Thyroid gland (tissue), 7 donors: ENCODE measurements around the gene SPATA2.

- PRO-cap, 2 experiments, result no peak in any of the 2 experiments
- RAMPAGE, long total RNA, 5 experiments, result no peak in any of the 5 experiments
These were observed 37.3 kb downstream of the KCNB1 start for GRCh38 chr20:49445233-49445476.

DNA sequence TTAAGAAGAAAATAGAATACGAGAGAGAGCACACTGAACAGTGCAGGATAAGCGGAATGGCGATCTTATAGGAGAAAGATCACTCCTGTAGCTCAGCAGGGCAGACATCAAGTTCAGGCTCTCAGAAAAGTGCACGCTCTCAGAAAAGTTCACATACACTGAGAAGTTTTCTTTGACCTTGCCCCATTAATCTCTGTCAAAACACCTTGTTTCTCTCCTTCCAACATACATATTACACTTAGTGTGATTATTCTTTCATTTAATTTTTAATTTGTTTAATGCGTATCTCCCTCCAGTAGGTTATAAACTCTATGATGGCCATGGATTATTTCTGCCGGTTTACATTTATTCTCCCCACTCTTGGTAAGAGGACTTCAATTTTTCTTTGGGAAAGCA, 16.2 kb downstream of the KCNB1 start:
- PRO-cap, 2 experiments, result no peak in any of the 2 experiments
- RAMPAGE, long total RNA, 5 experiments, result no peak in any of the 5 experiments

DNA sequence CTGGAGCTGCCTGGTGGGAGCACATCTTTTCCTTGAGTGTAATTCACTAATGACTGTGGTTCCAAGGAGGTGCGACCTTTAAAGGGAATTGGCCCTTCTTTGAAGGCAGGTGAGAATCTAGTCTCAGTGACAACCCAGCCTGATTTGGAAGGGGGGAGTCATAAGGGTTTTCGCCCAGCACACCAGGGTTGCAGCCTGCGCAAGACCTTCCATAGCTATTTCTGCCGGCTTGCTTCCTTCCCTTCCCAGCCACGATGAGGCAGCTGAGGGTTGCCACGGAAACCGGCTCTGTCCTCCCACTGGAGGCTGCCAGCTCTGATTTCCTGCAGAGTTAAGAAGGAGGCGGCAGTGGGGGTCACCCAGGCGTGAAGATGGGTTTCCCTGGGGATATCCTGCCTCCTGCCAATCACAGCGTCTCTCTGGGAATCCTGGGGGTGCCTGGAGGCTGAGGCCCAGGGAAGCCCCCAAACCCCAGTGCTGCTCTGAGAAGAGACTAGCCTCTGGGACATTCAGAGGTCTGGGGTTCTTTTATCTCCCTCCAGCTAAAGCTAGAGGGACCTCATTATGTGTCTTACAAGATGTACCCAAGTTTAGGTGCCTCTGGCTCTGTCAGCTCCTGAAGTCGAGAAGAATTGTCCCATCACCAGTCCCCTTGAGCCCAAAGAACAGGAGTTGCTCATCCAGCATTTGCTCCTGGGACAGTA, 23.1 kb upstream of the KCNB1 start:
- PRO-cap, 2 experiments, result no peak in any of the 2 experiments
- RAMPAGE, long total RNA, 5 experiments, result no peak in any of the 5 experiments

DNA sequence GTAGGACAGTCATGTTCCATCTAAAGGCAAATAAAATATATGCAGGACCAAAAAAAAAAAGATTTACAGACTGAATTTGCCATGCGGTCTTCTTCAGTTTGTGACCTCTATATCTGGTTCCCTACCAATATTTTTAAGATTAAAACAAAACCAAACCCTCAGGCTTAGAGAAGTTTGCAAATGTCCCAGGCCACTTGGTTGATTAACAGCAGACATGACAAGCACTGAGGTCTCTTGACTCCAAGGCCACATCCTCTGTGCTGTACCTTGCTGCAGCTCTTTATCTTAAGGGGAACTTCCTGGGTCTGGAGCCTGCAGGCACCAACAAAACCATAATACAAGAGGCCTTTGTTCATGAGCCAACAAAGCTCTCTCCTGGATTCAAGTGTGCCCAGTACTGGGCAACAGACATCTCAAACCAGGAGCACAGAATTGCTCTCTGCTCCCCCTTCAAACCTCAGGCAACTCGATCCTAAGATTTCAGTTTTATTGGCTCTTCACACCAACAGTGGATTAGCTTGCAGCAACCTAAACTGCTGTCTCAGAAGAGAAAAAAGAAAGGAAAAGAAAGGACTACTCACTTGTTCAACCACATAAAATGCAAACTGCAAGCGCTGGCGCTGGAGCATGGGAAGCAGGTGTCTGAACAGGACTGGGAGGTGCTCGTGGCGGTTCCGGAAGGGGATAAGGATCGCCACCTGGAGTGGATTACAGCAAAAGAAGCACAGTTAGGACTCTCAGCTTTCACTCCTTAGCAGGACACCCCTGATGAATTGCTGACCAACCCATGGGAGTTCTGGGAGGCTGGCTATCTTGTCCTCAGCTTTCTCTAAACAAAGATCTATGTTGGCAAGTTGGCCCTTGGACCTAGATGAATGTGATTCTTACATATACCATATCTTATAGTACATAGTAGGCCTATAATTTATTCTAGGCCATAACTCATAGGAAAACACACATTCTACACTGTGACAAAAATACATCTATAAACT, 71.5 kb downstream of the B4GALT5 start:
- PRO-cap, 2 experiments, result no peak in any of the 2 experiments
- RAMPAGE, long total RNA, 5 experiments, result no peak in any of the 5 experiments

DNA sequence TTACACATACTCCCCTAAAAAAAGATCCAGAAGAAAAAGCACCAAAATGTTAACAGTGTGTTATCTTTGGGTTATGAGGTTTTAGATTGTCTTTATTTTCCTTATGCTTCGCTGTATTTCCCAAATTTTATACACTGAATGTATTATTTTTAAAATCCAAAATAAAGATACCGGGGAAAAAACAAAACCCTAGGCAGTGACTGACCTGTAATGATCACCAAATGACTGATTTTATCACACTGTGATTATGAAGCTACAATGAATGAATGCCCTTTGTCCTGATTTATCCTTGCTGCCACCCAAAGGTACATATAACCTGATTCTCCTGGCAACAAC, 22.0 kb downstream of the B4GALT5 start:
- PRO-cap, 2 experiments, result no peak in any of the 2 experiments
- RAMPAGE, long total RNA, 5 experiments, result no peak in any of the 5 experiments

- PRO-cap, 2 experiments, result no peak in any of the 2 experiments
- RAMPAGE, long total RNA, 5 experiments, result no peak in any of the 5 experiments
These were observed 8.5 kb downstream of the B4GALT5 start for GRCh38 chr20:49704953-49705898.

DNA sequence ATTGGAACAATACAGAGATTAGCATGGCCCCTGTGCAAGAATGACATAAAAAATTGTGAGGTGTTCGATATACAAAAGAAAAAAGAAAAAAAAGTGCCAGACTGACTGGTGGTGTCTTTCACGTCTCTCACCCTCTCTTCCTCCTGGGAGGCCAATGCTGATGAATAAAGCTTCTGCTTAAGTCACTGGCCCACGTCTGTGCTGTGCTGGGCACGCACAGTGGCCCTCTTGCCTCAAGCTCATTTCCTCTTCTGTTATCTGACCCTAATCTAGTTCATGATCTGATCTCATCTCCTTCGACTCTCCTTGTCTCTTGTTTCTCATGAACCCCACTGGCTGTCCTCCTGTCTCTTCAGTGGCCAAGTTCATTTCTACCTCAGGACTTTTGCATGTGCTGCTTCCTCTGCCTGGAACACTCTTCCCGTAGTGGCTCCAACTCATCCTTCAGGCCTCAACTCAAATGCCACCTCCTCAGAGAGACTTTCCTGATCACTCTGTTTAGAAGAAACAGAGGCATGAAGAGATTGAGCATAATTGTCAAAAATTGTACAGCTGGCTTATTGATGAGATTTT, 17.7 kb upstream of the SLC9A8 start:
- PRO-cap, 2 experiments, result no peak in any of the 2 experiments
- RAMPAGE, long total RNA, 5 experiments, result no peak in any of the 5 experiments

DNA sequence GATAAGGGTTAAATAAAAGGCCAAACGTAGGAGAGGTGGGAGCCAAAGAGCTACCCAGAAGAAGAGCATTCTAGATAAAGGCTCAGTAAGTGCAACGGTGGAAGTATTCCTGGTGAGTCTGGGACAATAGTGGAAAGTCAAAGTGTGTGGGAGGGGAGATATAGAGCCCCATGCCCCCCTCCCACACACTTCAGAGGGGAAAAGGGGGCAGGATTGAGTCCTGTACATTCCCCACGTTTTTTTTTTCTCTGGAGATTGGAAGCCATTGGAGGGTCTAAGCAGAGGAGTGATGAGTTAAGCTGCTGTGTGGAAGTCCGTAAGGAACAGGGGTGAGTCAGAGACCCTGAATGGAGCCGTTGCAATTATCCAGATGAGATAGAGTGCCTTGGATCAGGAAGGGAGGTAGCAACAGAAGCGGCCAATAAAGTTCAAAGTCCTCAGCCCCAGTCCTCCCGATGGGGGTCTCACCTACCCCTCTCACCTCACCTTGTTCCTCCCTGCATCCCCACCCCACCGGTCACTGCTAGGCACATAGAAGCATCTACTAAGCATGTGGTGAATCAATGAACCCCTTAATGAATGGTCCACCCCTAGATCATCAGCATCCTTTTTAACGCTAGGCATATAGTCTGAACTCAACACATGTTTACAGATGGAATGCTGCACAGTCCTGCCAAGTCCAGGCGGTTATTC, 726 bp upstream of the SLC9A8 start:
- PRO-cap, 2 experiments, result no peak in any of the 2 experiments
- RAMPAGE, long total RNA, 5 experiments, result no peak in any of the 5 experiments

- PRO-cap, 2 experiments, result no peak in any of the 2 experiments
- RAMPAGE, long total RNA, 5 experiments, result no peak in any of the 5 experiments
These were observed 19.1 kb downstream of the SPATA2 start for GRCh38 chr20:49896077-49896709.

DNA sequence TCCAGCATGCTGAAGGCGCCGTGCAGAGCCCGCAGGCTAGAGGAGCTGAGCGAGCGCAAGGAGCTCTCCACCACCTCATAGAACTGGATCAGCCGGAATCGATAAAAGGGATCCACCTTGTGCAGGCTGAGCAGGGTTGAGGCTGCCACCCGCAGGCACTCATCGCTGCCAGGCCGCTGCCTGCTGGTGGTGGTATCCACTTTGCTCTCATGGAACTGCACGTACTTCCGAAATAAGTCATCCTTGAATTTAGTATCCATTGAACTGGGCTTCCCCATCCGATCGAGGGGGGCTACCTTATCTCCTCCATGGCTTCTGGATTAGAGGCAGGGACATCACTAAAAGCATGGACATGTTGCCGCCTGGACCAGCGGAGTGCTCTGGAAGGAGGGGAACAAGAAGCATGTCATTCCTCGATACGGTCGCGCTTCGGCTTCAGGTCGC, 7.1 kb downstream of the SPATA2 start:
- PRO-cap, 2 experiments, result no peak in any of the 2 experiments
- RAMPAGE, long total RNA, 5 experiments, result no peak in any of the 5 experiments

- PRO-cap, 2 experiments, result peak in 2 of 2 experiments; most common plus-strand start chr20:49915822 (in 2); most common minus-strand start chr20:49915492 (in 2)
- RAMPAGE, long total RNA, 5 experiments, result start-site peak on the minus strand in 3 of 5 experiments, at chr20:49915480-49915542 at its widest, 41 to 78 reads per replicate
These were observed at the start of gene SPATA2 for GRCh38 chr20:49915225-49916179. TSS of gene SPATA2 (minus strand) at chr20:49915529.

DNA sequence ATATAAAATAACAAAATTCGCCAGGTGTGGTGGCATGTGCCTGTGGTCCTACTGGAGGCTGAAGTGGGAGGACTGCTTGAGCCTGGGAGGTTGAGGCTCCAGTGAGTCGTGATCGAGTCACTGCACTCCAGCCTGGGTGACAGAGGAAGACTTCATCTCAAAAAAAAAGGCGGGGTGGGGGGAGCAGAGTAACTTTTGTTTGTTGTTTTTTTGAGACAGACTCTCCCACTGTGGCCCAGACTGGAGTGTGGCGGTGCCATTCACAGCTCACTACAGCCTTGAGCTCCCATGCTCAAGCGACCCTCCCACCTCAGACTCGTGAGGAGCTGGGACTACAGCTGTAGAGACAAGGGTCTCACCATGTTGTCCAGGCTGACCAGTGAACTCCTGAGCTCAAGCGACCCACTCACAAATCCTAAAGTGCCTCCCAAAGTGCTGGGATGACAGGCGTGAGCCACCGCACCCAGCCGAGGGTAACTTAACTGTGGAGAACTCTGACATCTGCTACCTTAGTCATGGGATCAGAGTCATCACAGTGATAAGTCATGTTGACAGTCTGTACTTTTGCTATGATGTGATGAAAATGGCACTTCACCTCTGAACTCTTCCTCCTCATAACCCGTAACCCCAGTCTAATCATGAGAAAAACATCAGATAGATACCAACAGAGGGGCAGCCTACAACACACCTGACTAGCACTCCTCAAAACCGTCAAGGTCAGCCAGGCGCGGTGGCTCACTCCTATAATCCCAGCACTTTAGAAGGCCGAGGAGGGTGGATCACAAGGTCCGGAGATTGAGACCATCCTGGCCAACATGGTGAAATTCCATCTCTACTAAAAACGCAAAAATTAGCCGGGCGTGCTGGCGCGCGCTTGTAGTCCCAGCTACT, 16.4 kb downstream of the PEDS1 start:
- PRO-cap, 2 experiments, result no peak in any of the 2 experiments
- RAMPAGE, long total RNA, 5 experiments, result no peak in any of the 5 experiments

- PRO-cap, 2 experiments, result no peak in any of the 2 experiments
- RAMPAGE, long total RNA, 5 experiments, result no peak in any of the 5 experiments
These were observed 740 bp downstream of the PEDS1 start for GRCh38 chr20:50152818-50153147.

DNA sequence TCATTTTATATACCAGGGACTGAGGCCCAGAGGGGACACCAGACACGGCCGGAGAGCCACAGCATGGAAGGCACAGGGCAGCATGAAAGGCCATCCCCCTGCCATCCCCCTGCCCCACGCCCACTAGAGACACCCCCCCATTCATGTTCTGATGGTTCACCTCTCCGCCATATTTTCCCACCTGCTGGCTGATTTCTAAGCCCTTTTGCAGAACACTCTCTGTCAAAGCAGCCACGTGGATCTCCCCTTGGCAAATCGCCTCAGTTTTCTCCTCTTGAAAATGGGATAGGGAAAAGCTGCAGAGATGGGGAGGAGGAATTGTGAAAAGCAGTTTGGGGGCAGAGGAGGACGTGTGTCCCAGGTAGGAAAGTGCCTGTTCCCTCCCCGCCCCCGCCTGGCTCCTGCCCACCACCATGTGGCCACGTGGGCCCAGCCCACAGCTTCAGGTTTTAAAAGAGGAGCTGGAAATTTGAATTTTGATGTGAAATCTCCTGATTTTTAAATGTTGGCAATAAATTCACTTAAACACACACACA, 3.7 kb upstream of the CEBPB start:
- PRO-cap, 2 experiments, result no peak in any of the 2 experiments
- RAMPAGE, long total RNA, 5 experiments, result no peak in any of the 5 experiments

DNA sequence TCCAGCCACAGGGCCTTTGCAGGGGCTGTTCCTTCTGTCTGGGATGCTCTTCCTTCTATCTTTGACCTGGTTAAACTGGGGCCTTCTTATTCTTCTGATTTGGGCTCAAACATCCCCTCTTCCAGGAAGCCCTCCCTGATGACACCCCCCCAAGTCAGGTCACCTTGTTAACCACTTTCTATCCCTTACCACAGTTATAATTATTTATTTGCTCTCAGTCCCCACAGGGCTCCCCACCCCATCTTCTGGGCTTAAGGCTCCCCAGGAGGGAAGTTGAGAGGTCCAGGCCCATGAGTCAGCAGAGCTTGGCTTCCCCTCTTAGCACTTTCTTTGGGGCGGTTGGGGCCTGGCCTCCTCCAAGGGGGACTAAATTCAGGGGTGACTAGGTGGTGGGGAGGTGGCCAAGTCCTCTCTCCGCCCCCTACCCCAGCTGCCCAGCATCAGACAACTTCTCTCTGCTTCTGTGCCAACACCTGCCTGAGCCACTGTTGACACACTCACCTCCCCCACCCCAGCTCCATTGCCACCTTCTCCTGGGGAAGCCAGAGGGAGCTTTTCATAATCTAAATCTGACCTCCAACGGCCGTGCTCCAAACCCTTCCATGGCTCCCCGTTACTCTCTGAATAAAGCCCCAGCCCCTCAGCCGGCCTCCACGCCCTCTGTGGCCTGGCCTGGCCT, 70.0 kb downstream of the CEBPB start:
- PRO-cap, 2 experiments, result no peak in any of the 2 experiments
- RAMPAGE, long total RNA, 5 experiments, result no peak in any of the 5 experiments

GRCh38 chr20:50267910-50268349, 77.3 kb downstream of the CEBPB start:
- PRO-cap, 2 experiments, result no peak in any of the 2 experiments
- RAMPAGE, long total RNA, 5 experiments, result no peak in any of the 5 experiments

- PRO-cap, 2 experiments, result peak in 2 of 2 experiments; most common plus-strand start chr20:50286799 (in 1); most common minus-strand start chr20:50286644 (in 1)
- RAMPAGE, long total RNA, 5 experiments, result start-site peak on the minus strand in 2 of 5 experiments, at chr20:50286628-50286708 at its widest, 15 to 34 reads per replicate
These were observed 95.9 kb downstream of the CEBPB start for GRCh38 chr20:50286448-50287091.

DNA sequence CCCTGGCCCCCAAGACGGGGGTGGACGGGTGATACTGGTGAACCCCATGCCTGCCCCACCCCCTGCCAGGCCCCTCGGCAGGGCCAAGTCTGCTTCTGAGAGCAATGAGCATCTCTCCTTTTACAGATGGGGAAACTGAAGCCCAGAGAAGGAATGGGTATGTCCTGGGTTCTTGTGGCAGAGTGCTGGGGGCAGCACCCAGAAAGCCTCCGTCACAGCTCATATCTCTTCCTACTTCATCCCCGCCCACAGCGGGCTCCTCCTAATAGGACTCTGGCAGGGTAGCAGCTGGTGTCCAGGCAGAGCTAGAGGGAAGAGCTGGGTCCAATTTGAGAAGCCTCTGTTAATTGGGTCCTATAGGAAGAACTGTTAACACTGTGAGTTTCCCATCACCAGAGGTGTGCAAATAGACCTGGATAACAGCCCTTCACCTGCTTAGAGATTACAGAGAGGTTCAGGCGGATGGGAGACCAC, 106.4 kb downstream of the CEBPB start:
- PRO-cap, 2 experiments, result peak in 1 of 2 experiments; most common plus-strand start position 294 of the sequence (in 1); most common minus-strand start position 196 of the sequence (in 1)
- RAMPAGE, long total RNA, 5 experiments, result no peak in any of the 5 experiments

DNA sequence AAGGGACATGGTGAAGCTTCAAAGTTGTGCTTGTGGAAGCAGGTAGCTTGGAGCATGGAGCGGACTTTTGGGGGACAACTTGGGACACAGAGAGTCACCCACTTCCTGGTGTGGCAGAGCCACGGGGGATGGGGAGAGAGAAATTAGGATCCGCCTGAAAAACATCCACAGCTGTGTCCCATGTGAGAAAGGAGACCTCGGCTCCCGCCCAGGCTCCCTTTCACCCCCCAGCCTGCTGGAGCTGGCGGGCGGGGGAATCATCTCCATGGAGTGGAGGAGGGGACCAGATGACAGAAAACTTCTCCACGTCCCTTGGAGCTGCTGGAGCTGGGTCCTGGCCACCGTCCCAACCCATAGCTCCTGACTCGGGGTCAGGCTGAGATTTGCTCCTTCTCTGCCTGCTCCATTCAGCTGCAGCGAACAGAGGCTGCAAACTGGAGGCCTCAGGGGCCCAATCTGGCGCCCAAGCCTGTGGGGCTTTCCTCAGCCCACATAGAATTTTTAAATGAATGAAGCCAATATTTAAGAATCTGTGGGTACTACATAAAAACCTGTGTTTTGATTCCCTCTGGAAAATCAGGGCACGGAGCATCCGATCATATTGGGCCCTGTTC, 113.9 kb downstream of the CEBPB start:
- PRO-cap, 2 experiments, result no peak in any of the 2 experiments
- RAMPAGE, long total RNA, 5 experiments, result no peak in any of the 5 experiments

GRCh38 chr20:50338298-50339032, 147.8 kb downstream of the CEBPB start:
- PRO-cap, 2 experiments, result no peak in any of the 2 experiments
- RAMPAGE, long total RNA, 5 experiments, result no peak in any of the 5 experiments